SJSA1 (cell line): ENCODE data around the gene EXOSC2.

DNA sequence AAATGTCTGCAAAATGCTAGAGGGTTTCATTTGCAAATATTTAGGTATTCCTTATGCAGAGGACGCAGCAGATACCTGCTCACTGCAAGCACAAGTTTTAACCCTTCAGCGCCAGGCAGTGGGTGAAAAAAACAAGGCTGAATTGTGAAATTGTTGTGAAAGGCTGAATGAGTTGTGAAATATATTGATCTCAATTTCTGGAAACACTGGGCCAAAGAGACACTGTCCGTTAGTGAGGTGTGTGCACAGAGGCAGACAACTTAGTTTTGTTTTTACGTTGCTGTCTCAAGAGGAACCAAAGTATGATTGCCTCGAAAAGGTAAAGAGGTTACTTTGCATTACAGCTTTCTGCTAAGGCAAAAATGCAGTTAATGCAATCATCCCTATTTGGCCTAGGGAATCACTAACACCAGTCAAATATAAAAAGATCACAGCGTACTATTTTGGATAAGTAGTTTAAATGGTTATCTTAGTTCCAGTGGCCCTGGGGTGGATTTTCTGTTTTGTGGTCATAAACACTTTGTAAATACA lies 18.9 kb downstream of the FUBP3 start:
- RAMPAGE, long total RNA: no peak

DNA sequence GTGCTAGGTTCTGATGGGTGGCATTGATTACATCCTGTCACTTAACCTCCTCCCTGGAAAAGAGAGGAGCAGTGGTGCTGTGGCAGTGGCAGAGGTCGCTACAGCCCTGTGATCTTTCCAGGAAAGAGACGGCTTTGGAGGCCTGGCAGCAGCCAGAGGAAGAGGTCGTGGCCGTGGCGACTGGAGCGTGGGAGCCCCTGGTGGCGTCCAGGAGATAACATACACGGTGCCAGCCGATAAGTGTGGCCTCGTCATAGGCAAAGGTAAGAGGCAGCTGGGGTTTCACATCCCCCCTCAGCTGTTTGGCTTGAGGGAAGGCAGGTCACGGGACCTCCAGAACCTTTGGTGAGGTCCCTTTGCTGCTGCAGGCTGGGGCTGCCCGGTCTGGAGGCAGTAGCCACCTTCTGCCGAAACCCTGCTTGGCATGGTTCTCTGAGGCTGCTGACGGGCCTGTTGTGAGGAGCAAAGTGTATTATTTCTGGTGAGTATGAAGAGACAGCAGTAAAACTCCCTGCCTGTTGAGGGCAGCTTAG lies 38.1 kb upstream of the PRDM12 start:
- RAMPAGE, long total RNA: no peak

GRCh38 chr9:130682358-130682887 lies 11.2 kb upstream of the EXOSC2 start:
- RAMPAGE, long total RNA: no peak

DNA sequence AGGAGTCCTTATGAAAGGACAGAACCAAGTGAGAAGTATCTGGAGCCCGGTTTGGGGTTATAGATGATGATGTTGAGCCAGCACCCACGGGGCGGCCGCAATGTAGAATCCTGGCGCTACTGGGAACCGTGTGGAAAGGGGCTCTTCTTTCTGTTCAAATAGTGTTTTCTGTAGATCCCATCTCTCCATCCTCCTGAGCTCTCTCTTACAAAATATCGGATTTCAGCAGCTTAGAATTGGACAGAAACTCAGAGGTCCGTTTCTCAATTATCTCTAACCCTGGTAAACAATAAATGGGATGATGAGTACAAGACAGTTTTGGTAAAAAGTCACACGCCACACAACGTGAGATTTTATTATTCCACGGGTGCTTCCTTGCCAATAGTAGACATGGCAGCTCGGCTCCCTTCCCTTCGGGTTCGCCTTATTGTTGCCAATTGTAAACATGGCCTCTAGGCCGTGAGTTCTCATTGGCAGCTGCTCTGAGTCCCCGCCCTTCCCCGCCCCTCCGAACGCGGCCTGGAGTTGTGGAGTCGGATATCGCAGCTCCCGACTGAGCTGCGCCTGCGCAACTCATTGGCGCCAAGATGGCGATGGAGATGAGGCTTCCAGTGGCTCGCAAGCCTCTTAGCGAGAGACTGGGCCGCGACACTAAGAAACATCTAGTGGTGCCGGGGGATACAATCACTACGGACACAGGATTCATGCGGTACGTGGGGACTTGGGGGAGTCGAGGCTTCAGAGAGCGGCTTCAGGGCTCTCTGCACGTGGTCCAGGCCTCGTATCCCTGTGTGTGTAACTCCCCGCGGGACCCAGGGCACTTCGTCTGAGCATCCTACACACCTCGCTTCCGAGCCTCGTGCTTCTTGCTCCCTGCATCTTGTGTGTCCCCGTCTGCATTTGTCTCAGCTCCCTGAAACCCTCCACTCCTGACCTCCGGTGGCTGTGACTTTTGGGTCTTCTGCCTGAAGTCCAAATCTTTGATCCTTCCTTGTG lies at the start of gene EXOSC2:
Gene EXOSC2, plus strand, starts transcription at position 576 of the 996 bp plus-strand sequence.
- RAMPAGE, long total RNA: no peak

DNA sequence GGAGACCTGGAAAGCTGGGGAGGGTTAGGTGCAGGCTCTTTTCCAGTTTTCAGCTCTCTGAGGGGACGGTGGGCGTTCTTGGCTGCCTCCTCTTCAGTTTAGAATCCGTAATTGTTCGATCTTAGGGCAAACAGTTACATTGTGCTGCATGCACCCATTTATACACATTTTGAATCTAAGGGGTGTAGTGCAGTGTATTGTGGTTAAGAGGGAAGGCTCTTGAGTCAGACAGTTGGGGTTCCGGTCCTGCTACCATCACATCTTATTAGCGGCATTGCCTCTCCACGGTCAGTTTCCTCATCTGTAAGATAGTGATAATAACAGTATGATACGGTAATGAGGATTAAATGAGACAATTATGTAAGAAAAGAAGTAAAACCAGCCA lies 613 bp downstream of the EXOSC2 start:
- RAMPAGE, long total RNA: no peak

DNA sequence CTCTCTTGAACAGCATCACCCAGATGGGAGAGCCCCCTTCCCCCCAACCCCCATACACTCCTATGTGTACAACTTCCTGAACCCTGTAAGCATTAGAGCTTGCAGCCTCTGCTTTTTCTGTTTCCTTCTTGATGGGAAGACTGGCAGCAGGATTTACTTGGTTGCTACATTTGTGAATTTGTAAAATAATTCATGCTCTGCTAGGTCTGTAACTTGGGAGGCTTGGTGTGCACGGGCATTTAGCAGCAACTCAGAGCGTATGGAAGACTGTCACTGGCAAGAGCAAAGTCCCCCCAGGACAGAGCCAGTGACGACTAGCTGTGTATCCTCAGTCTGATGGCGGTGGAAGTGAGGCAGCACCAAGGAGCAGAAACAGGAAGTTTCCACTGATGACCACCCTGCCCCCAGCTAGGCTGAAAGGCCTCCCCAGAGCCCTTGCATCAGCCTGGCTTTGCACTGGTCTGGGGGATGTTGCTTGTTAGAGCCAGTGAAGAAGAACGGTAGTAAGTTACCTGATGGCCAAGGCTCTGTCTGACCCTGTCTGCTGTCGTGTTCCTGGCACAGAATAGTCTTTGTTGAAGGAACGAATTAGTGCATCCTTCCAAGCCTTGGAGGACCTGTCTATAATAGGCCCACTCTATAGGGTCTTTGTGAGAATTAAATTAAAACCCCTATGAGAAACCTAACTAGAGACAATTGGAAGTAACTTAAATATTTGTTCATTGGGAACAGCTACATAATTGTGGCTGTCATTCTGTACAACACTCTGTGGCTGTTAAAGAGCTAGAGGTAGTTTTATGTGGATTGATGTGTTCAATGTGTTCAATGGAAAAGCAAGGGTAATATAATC lies 66.7 kb upstream of the ABL1 start:
- RAMPAGE, long total RNA: no peak

- RAMPAGE, long total RNA: no peak
Measured at GRCh38 chr9:130823210-130824532, 11.4 kb upstream of the ABL1 start.

DNA sequence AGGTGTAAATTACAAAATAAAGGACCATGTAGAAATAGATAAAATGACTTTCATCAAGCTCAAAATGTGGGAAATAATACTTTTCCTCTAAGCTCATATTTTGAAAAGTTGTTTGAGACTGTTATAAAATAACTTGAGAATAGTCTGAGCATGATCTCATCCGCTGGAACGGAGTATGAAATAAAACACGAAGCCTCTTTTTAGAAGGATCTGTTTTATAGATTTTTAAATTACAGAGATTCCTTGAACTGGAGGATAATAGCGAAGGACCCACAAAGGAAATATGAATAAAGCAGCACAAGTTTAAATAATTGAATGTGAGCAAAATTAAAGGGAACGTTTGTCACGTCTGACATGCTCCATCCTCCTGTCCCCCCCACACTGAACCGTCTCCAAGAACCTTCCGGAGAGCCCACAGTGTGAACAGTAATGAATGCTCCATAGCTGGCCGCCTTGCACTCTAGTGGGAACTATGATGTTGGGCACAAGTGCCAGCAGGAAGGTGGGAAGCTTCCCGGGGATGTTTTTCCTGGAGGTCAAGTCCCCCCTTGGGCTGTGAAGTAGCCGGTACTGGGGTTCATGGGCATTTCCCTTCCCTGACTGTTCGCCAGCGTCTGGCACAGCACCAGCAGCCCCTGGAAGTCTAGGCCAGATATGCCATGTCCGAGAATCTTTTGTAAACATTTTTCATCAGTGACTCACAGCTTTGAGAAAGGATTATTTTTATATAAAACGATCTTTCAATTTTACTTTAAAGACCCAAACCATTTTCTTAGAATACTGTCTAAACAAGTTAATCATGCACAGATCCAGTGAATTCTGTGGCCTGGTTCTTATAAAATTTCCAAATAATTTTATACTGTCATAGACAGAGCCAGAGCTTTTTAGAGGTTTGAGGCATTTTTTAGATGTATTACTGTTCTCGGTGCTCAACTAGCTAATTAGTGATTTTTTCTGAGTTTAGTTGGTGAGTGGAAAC lies 11.4 kb downstream of the ABL1 start:
- RAMPAGE, long total RNA: no peak

DNA sequence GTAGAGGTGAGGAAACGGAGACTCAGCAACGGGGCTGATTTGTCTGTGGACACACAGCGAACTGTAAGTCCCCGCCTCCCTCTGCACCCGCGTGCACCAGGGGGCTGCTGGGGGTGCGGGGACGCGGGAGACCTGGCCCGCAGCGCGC lies 1.0 kb downstream of the FIBCD1 start:
- RAMPAGE, long total RNA: no peak

DNA sequence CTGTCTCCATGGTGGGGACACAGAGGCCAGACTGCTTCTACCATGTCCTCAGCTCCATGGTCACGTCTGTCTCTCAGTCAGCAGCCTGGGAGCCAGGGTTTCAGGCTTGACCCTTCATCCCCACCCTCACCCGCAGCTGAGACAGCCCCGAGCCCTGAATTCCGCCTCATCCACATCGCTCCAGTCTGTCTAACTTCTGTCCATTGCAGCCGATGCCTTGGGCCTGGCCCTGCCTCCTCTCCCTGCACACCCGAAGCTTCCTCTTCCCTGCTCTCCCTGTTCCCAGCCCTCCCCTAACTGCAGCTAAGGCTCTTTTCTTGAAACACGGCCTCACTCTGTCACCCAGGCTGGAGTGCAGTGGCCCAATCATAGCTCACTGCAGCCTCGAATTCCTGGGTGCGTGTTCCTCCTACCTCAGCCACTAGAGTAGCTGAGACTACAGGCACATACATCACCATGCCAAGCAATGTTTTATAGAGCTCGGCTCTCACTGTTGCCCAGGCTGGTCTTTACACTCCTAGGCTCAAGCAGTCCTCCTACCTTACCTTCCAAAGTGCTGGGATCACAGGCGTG lies 28.3 kb downstream of the LAMC3 start:
- RAMPAGE, long total RNA: no peak

DNA sequence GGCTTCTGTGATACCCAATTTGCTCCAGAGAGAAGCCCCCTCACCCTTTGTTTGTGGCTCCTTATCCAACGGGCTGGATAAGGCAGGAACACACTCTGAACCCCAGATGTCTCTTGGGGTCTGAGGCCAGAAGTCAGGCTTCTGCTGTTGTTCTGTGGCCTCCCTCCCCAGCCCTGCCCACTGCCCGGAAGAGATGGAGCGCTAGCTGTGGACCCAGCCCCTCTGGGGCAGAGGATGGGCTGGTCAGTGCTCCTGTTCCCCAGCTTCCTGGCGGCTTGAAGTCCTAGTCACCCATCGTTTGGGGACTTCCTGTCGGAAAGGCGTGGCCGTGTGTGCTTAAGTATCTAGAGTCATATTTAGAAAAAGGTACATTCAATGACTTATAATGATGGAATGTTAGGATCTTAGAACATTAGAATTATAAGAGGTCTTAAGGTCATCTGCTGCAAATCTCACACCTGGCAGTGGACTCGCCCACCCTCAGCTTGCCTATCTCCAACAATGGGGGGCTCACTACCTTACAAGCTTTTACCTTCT lies 13.6 kb upstream of the AIF1L start:
- RAMPAGE, long total RNA: no peak

- RAMPAGE, long total RNA: no peak
Measured at GRCh38 chr9:131096715-131097234, 444 bp downstream of the AIF1L start.

DNA sequence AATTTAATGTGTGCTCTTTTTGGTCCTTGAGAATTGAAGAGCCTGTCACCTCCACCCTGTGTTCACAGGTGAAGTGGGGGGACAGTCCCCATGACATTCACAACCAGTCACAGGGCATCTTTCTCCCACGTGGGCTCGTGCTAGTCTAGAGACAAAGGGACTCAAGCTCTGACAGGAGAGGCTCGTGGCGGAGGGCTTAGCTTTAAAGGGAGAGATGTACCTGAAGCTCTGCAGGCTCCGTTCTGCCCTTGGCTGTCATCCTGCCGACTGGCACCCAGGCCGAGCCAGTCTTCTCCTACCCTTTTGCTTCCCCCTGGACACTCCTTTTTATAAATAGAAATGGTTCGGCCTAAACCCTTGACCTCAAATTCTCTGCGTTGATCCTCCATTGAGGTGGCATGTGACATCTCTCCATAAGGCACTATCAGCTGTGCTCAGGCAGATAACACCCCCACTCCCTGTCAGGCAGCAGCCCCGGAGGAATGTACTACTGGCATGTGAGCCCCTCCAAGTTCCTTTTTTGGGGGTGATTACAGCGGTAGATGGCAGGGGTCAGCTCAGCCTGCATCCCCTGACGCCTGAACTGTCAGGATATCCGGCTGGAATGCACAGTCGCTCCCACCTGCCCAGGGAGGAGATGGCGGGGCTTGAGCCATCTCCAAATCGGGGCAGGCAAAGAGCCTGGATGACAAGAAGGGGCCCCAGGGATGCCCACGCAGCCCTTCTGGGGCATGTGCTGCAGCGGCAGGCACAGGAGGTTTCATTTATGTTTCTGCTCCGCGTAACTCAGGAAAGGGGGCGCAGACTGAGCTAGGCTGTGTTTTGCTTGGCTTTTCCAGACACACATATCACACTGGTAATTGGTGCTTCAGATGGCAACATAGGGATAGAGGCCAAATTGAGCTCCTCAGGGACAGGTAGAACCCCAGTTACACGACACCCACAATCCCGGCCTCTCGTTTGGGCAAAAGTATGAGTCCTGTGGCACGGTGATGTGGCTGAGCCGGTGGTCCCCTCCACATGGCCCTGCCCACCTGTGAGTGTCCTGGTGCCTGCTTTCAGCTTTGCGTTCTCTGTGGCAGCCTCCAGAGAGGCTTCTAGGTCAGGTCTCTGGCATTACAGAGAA lies 40.8 kb downstream of the FAM78A start:
- RAMPAGE, long total RNA: no peak

GRCh38 chr9:131310720-131311200 lies 21.2 kb downstream of the PLPP7 start:
- RAMPAGE, long total RNA: no peak

DNA sequence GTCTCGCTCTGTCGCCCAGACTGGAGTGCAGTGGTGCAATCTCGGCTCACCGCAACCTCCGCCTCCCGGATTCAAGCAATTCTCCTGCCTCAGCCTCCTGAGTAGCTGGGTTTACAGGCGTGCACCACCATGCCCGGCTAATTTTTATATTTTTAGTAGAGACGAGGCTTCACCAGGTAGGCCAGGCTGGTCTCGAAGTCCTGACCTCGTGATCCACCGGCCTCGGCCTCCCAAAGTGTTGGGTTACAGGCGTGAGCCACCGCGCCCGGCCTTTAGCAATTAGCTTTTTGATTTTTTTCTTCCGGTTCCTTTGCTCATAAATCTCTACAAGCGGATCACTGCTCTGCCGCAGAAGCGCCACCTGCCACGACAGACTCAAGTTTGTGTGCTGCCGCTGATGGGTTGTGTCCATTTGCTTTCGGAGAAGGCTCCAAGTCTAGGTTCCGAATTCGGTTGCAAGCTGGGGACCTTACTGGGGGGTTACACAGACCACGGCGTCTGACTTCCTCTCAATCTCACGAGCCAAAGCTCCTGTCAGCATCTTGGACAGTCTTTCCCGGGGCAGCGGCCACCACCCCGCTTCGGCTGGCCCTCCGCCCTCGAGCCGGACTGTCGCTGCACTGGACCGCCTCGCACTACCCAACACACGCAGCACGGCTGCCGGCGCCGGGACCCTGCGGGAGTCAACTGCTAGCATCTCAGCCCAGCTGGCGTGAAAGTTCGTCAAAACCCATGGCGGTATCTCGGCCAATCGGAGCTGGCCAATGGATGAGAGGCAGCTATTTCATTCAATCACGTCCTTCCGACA lies 20.9 kb upstream of the PRRC2B start:
- RAMPAGE, long total RNA: no peak

- RAMPAGE, long total RNA: no peak
Measured at GRCh38 chr9:131447528-131447973, 53.7 kb downstream of the PRRC2B start.

- RAMPAGE, long total RNA: no peak
Measured at GRCh38 chr9:131554259-131554604, 8.9 kb downstream of the PRRT1B start.

DNA sequence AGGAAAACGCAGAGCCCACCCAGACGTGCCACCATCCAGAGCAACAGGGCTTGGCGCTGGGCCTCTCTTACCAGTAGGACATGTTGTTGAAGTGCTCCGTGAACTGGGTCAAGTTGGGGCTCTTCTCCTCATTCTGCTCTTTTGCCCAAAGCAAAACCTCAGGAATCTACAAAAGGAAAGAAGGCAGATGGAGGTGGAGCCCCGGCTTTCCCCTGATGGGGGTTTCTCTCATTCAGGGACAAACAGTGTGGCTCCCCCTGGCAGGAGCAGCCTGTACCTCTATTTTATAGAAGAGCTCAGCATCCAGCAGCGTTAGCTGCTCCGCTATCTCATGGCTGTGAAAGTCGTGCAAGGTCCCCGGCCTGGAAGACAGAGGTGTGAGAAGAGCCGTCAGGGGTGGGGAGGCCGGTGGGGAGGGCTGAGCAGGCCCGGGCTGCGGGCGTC lies 42.4 kb downstream of the PRRT1B start:
- RAMPAGE, long total RNA: no peak

- RAMPAGE, long total RNA: no peak
Measured at GRCh38 chr9:131598109-131598663, 52.9 kb downstream of the PRRT1B start.

DNA sequence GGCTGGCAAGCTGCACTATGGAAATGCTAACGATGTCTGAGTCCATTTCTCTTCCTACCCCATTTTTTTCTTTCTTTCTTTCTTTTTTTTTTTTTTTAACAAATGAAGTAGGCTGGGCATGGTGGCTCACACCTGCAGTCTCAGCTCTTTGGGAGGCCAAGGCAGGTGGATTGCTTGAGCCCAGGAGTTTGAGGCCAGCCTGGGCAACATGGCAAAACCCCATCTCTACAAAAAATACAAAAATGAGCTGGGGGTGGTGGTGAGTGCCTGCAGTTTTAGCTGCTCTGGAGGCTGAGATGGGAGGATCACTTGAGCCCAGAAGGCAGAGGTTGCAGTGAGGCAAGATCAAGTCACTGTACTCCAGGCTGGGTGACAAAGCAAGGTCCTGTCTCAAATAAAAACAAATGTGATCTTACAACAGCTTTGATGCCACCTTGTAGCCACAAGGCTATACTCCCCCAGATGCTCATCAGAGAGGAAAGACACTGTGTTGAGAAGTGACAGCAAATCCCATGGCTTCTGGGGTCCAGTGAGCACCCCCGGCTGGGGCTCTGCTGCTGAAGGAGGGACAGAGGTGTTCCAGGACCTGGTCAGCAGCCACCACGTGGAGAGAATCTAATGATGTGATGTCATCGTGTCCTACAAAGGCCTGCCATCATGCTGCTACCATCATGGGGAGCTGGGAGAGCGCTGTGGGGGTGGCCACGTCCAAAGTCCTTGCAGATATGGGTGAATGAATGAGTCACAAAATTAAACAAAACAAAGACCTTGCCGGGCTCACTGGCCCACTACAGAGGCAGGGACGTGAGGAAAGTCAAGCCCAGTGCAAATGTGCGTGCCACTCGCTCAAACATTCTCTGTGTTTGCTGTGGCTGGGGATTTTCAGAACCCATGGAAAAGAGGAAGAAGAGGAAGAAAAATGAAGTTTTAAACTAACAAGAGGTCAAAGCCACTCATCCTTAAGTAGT lies 60.6 kb downstream of the PRRT1B start:
- RAMPAGE, long total RNA: no peak